ENCODE results near the genes GPR107 and FUBP3.

DNA sequence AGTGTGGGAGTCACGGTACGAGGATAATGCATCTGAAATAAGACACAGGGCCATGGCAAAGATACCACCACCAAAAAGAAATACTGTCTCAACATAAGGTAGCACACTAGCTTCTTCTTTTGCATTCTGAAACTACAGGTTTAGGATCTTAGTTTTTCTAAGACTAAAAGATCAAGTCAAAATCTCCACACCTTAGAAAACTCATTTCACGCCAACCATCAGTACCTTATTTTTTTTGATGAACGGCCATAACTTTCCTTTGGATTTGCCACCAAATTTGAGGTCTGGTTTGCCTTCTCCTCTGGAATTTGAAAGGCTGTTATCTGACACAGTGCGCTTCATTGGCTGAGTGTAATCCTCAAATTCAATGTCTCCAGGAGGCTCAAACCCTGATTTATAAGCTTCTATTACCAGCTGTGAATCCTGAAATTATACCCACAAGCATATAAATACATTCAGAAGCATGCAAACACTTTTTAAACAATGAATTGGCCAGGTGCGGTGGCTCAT lies 89.5 kb downstream of the USP20 start:
- RRBS, result no CpG with 5 or more reads among the region's 6 CpGs

GRCh38 chr9:129962214-129962685 lies 80.7 kb downstream of the FNBP1 start:
- RRBS, result no CpG with 5 or more reads among the region's 9 CpGs

GRCh38 chr9:129981608-129982015 lies 61.4 kb downstream of the FNBP1 start:
- RRBS, result no CpG with 5 or more reads among the region's 7 CpGs

DNA sequence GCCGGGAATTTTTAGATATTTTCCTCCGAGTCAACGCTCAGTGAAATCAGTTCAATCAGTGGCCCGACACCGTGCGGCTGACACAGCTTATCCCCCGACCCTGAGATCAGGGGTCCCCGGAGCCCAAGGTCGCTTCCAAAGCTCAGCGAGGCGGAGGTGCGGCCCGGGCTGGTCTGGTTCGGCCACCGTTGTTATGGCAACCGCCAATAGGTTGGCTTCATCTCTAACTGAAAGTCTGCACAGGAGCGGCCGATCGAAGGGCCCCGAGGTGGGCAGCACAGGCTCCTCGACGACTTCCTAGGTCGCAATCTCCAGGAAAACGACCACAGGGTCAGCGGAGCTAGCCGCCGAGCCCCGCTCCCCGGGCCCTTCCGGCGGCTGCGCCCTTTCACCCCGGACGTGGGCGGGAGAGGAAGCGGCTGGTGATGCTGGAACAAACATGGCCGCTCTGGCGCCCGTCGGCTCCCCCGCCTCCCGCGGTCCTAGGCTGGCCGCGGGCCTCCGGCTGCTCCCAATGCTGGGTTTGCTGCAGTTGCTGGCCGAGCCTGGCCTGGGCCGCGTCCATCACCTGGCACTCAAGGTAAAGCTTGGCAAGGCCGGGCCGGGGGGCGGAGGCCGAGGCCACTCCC lies at the start of gene GPR107:
TSS of gene GPR107 (plus strand) at position 413 of the 629 bp plus-strand sequence.
- RRBS, result 2% methylated on average over 12 of the region's 53 CpGs

DNA sequence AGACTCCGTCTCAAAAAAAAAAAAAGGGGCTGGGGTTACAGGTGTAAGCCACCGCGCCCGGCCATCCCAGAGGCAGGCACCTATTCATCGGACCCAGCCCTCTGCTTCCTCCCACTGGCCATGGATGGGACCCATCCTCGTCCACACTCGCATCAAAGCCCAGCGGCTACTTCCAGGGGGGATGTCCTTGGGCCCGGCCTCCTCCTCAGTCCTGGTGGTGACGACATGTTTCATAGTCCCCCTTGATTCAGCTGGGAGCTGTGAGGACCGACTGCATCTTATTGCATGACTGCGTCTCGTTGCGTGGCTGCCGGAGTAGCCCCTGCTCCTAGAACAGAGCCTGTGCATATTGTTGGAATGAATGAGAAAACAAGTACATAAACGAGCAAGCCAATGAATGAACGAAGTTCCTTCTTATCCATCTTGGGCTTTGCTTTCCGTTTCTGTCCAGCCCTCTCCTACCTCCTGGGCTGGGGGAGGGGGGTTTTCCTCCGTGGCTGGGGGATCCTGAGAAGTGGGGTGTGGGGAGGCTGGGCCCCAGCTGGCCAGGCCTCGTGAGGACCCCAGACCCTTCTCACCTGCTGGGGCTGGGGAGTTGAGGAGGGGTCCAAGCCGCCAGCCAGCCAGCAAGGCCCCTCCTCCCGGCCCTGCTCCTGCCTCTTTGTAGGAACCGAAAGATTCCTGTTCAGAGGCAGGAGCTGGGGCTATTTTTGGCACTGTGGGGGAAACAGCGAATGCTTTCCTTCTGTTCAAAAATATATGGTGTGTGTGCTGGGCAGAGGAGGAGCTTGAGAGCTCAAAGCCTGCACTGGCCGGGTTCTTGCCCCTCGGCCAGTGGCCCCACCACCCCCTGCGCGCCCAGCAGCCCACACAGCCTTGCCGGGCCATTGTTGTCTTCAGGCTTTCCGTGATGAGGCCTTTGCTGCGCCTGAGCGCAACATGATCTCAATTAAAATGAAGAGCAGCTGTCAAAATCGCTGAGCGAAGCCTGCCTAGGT lies 13.1 kb downstream of the NCS1 start:
- RRBS, result 8% methylated on average over 5 of the region's 34 CpGs

- RRBS, result no CpG with 5 or more reads among the region's 16 CpGs
Observed at GRCh38 chr9:130199945-130200687, 27.9 kb downstream of the NCS1 start.

DNA sequence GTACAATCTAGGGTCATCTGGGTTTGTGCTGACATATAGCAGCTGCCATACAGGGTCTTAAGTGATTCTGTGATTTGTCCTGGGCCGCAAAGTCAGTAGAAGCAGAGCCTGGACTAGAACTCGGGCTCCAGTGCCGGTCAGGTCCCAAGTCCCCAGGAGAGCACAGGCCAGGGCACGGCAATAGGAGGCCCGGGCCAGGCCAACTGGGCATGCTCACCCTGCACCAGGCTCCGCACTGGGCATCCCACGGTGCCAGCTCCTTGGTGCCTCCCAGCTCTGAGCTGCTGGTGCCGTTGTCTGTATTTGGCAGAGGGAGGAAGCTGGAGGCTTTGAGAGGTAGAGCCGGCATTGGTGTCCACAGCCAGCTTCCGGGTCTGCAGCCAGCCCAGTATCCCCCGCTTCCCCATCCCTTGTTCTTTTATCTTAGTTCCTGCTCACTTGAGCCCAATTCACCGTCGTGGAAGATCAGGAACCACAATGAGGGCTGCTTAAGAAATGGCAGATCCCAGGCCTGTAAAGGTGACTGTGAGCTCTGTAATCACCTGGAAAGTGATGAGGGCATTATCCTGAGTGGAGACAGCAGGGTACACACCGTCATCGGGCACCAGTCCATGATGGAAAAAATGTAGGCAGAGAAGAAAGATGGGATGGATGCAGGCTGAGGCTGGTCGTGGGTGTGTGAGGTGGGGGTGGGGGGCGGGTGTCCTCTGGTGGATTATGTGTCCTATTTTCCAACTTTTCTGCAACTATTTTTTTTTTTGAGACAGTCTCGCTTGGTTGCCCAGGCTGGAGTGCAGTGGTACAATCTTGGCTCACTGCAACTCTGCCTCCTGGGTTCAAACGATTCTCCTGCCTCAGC lies 35.6 kb downstream of the NCS1 start:
- RRBS, result 98% methylated on average over 3 of the region's 19 CpGs

- RRBS, result no CpG with 5 or more reads among the region's 30 CpGs
Observed at GRCh38 chr9:130242520-130243510, 22.7 kb upstream of the HMCN2 start.

DNA sequence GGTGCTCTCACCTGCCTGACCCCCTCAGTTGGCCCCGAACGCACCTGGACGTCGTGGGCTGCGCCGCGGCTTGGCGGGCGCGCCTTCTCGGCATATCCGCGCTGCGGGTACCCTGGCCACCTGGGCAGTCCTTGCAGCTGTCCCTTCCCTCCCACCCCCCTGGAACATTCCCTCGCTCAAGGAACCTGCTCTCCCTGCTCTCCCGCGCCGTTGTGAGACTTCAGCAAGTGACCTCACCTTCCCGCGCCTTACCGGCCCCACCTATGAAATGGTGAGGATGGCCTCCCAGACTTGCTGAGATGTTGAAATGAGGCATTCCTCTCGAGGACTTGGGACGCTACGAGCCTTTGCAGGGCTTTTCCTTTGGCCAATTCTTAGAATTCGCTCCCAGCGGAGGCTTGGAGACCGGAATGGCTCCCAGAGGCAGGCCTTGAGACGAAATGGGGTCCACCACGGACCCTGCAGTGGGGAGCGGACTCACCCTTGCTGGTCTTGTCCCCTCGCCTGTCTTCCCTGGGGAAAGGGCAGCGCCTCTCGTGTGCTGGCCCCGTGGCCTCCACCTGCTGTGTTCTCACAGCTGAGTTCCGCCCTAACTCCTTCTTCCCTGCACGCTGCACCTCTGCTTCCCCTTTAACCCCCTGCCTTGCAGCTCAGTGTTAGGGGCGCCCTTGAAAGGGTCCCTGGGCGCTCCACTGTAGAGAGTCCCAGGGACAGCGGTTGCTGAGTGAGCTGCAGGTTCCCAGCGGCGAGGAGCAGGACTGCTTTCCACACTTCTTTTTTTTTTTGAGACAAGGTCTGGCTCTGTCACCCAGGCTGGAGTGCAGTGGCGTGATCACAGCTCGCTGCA lies 842 bp downstream of the HMCN2 start:
- RRBS, result no CpG with 5 or more reads among the region's 43 CpGs

- RRBS, result no CpG with 5 or more reads among the region's 12 CpGs
Observed at GRCh38 chr9:130494710-130495083, 49.9 kb downstream of the ASS1 start.

DNA sequence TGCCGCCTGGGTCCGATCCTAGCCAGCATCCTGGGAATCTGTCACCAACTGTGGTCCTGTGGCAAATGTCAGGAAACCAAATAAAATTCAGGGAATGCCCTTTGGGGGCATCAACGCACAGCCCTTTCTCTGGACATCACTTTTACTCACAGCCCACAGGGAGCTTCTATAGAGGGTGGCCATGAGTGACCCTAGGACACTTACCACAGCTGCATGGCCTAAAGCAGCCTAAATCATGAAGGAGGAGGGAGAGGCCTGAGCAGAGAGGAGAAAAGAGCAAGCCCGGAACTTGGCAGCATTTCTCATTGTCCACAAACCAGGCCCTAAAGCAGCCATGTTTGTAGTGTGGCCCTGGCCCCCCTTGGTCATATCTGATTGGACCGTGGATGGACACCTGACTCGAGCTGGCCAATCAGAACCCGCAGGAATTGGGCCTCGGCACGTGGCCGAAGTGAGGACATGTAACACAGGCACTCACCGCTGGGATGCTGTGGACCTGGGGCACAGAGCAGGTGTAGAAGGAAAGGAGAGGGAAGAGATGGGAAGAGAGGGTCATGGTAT lies 56.8 kb downstream of the ASS1 start:
- RRBS, result no CpG with 5 or more reads among the region's 11 CpGs

- RRBS, result 2% methylated on average over 24 of the region's 94 CpGs
Observed at GRCh38 chr9:130579332-130580371, at the start of gene FUBP3. TSS of gene FUBP3 (plus strand) at chr9:130579577.

- RRBS, result no CpG with 5 or more reads among the region's 3 CpGs
Observed at GRCh38 chr9:130689903-130690221, 3.7 kb upstream of the EXOSC2 start.

GRCh38 chr9:130694201-130694585 lies 613 bp downstream of the EXOSC2 start:
- RRBS, result no CpG with 5 or more reads among the region's 8 CpGs

DNA sequence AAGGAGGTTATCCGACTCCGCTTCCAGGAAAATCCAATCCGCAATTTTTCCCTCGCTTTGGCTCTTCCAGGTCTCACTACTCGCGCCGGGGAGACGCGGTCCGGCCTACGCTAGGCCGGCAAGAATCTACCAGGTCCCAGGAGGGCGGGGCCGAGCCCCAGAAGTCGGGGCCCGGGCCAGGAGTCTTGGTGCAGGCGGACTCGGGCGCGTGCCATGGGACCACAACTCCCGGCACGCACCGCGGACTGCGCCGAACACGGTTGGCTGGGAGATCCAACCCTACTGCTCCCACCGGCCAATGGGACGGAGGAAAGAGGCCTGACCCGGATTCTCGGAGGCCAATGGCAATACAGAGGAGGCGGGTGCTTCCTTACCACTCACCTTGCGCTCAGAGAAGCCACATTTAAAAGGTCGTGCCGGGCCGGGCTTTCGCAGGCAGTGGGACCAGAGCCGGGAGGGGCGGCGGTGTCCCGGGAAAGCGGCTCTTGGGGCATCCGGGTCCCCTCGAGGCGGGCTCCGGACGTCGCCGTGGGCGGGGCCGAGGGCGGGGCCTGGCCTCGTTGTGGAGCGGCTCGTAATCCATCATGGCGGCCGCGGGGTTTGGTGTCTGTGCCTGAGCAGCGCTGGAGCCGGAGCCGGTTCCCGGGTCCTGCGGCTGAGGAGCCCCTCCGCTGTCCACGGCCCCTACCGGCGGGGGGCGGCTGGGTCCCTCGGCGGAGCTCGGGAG lies 19.1 kb downstream of the EXOSC2 start:
- RRBS, result 3% methylated on average over 32 of the region's 71 CpGs

DNA sequence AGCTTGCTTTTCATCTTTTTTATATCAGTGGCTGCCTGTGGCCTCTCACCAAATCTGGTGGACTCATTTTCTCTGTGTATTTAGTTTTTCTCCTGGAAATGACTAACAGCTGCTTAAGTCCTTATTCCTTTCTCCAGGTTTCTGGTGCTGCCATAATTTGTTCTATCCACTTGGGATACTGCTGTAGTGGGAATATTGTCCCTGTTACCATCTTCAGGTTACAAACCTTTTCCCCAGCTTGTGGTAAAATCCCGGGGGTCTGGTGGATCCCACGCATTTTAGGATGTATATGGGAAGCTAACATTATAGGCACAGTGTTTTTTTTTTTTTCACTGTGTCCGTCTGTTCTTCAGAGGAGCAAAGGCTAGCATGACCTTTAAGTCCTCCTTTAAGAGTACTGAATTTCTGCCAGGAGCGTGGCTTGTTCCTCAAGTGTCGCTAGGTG lies 38.9 kb downstream of the EXOSC2 start:
- RRBS, result no CpG with 5 or more reads among the region's 5 CpGs

GRCh38 chr9:130768096-130768945 lies 66.7 kb upstream of the ABL1 start:
- RRBS, result no CpG with 5 or more reads among the region's 7 CpGs

- RRBS, result no CpG with 5 or more reads among the region's 6 CpGs
Observed at GRCh38 chr9:130772171-130772876, 62.7 kb upstream of the ABL1 start.

DNA sequence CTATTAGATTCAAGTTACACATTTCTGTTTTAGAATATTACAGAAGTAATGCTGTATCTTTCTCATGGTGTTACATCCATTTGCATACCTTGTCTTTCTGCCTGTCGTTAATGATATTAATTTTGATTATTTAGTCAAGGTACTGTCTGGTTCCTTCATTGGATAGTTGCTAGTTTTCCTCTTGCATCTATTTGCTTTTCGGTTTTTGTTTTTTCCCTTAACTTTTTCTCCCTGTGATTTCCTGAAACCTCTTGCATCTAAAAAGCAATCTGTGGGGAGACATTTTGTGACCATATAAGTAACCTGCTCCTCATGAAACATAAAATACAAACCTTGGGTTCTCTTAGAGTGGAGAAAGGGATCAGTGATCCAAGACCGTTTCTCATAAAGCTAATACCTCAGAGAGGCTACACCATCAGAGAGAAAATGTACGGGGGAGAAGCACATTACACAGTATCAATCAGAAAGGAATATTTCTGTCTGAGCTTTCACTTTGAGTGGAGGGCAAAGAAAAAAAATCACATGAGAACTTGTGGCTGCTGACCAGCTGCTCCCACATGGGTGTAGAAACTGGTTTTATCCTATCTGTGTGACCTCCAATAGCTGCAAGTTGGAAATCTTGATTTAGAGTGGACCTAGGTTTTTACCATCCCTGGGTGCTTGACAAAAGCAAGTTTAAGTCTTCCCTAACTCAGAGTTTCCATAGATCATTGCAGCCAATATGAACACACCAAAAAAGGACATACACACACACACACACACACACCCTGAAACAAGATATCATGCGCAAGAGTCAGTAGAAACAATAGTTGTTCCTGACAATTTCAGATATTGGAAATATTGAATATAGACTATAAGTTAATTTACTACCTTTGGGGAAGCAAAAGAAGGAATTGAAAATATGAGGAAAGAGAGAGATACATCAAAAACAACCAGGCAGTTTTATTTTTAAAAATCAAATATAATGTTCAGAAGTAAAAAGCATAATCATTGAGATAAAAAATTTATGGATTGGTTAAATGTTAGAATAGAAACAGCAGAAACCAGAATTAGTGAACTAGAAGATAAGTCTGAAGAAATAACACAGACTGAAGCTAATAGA lies 45.9 kb upstream of the ABL1 start:
- RRBS, result no CpG with 5 or more reads among the region's 5 CpGs

- RRBS, result no CpG with 5 or more reads among the region's 7 CpGs
Observed at GRCh38 chr9:130866337-130866896, 30.2 kb downstream of the QRFP start.